Breast epithelium (tissue), 2 donors: ENCODE measurements around a stretch of chr7.

- PRO-cap: no peak
- RAMPAGE, long total RNA, 2 experiments: no peak in any of the 2 experiments
These were observed 390.1 kb downstream of the EXOC4 start for GRCh38 chr7:133642959-133643423.

GRCh38 chr7:133767675-133768329, 359.3 kb upstream of the LRGUK start:
- PRO-cap: no peak
- RAMPAGE, long total RNA, 2 experiments: no peak in any of the 2 experiments

- PRO-cap: no peak
- RAMPAGE, long total RNA, 2 experiments: no peak in any of the 2 experiments
These were observed 321.7 kb upstream of the LRGUK start for GRCh38 chr7:133805213-133805972.

DNA sequence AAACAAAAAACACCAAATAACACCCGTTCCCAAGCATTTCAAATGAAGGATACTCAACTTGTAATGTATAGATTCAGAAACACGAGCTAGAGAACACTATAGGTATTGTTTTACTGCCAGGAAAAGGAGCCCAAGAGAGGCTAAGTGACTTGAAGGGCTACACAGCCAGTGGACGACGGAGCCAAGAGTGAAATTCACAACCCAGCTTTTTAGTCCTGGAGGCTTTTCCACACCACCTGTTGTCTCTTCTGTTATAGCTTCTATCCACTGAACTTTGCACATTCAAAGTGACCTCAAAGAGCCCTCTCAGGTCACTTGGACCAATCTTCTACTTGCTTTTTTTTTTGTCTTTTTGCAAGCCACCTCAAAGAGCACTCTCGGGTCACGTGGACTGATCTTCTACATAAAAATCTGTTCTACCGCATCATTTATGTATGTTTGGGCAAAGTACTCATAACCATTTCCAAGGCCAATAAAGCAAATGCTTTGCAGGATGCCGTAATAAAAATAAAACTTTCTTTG, 1.0 kb downstream of the SLC35B4 start:
- PRO-cap: no peak
- RAMPAGE, long total RNA, 2 experiments: no peak in any of the 2 experiments

DNA sequence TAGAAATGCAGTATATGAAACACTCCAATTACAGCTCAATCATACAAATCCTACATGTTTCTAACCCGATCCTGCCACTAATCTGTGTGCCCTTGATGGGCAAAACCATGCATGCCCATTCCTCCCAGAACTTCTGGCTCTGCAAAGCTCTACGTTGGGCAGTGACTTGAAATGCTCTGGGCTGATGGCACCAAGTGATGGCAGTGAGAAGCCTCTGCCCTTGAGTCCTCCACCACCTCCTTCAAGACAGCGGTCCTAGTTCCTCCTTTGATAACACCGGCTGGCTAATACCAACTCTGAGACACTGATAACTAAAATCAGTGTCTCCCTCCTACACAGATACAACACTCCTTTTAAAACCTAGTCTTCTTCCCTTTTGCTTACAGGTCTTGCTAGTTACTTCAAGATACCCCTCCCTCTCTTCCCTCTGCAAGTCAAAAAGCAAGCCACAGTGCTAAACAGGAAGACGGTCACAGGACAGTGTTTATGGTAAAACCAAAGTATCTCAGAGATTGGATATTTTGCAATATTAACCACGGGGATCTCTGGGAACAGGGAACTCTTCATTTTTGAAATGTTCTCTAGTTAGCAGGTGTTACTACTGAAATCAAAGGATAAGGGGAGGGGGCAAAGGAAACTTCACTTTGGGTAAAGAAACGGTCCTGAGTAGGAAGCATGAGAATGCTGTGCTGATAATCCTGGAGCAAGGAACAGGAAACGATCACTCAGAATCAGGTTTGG, 4.6 kb downstream of the AKR1B1 start:
- PRO-cap: no peak
- RAMPAGE, long total RNA, 2 experiments: no peak in any of the 2 experiments

- PRO-cap: no peak
- RAMPAGE, long total RNA, 2 experiments: no peak in any of the 2 experiments
These were observed 24.9 kb upstream of the AKR1B10 start for GRCh38 chr7:134502387-134502938.

- PRO-cap: no peak
- RAMPAGE, long total RNA, 2 experiments: no peak in any of the 2 experiments
These were observed 11.5 kb upstream of the AKR1B10 start for GRCh38 chr7:134515824-134516284.

DNA sequence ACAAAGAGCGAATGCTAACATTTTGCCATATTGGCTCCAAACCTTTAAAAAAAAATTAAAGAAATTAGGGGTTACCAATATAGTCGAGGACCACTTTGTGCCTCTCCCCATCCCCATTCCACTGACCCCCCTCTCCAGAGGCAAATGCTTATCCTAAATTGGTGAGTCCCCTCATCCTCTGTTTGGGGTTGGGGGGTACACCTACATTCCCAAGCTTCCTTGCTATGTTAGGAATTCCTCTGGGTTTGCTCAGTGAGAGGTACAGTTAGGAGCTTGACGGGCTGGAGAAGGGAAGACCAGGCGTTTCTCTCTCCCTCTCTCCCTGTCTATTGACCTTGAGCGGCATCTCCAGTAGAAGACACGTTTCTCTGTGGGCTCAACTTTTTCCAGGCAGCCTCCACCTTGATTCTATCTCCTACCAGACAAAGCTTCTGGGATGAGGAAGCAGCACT, 6.7 kb upstream of the AKR1B15 start:
- PRO-cap: no peak
- RAMPAGE, long total RNA, 2 experiments: no peak in any of the 2 experiments

DNA sequence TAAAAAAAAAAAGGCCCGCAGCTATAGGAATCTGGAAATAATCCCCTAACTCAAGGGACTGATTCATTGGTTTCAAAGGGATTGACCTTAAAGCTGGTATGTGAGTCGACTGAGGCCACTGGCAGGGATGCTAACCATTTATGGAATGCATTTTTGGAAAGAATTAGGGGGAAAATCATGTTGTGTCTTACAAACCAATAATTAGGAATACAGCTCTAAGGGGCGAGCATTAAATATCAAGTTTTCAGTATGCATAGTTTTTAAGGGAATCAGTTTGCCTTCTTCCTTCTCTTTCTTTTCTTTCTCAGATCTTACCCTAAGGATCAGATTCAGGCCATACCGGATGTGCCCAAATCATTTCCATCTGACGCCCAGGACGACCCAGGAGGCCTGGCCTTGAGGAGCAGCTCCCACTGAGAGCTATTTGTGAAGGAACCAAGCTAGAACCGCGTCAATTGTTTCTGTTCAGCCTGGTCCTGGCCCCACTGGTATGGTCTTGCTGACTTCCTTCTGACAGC, 48.7 kb downstream of the BPGM start:
- PRO-cap: no peak
- RAMPAGE, long total RNA, 2 experiments: no peak in any of the 2 experiments

DNA sequence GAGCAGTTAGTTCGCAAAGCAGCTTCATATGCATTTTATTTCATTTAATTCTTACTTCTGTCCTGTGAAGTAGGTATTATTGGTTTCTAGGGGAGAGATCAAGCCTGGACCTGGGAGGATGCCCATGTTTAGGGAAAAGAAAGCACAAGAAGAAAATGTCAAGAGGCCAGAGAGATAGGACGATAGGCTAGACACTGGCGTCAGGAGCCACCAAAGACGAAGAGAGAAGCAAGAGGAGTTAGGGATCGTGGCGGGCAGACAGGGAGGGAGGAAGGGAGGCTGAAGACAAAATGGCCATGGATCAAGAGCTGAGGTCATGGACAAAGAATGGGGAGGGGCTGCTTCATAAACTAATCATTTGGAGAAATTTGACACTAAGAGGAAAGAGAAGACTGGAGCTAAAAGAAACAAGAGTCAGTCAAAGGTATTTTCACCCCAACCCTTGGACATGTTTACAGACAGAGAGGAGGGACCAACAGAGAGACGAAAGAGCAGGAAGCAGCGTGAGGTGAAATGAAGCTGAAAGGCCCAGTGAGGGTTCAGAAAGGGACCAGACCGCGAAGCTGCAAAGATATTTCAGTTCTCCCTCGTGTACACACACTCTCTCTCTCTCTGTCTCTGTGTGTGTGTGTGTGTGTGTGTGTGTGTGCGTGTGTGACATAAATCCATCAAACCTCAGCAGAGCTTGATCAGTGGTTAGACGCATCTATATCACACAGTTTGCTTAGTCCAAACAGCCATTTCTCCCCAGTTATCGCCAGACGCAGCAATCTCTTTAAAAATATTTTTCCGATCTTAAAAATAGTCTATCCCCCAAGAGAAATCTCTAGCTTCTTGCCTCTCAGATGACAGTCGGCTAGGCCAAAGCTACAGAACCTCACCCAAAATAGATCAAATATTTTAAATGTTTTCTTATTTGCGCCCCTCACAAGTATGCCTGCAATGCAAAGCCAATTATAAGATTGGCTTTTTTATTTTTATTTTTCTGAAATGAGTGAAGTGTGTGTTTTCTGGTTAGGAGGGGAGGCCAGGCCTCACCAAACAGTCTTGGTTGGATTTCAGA, 12.5 kb upstream of the CALD1 start:
- PRO-cap: no peak
- RAMPAGE, long total RNA, 2 experiments: no peak in any of the 2 experiments

DNA sequence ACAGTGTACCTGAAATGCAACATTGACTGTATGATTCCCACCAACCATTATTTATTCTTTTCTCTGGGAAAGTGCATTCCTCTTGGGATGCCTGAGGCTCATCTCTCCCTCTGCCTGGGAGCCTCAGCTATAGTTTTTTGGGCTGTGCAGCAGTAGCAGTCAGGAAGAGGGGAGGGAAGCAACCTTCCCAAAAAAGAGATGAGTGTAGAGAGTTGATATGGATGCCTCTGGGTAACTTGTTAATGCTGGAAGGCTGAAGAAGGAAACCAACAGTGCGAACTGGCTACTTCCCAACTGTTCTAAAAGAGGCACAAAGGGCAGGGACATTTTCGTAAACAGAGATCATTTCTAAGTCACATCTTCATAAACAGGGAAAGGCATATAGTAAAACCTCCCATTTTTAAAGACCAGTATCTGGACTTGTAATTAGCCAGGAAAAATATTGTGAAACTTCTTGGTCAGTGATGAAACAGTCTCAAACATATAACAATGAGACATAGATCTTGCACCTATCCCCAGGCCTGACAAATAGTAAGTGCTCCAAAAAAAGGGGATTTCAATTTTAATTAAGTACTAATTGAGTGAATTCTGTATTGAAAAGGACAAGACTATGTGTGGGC, 1.3 kb upstream of the CALD1 start:
- PRO-cap: no peak
- RAMPAGE, long total RNA, 2 experiments: no peak in any of the 2 experiments

DNA sequence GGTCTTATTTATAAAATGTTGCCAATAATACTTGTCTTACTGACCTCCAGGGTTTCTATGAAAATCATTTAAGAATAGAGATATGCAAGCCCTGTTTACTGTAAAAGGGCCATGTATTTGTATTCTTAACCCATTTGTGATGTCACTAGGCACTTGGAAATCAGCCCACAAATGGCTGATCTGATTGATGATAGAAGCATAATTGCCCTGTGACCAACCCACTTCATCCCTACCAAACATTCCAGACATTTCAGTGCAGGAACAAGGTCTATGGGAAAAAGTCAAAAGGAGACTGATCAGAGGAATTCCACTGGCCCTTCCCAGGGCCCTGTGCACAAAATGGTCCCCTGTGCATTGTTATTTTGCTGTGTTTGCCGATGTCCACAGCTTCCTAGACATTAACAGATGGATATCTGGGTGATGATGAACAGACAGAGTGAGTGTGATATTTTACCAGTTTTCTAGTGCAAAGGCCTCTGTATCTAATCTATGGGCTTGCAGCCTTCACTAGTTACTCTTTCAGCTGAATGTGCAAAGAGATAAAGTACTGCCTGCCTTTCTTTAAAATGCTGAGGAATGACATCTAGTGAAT, 55.2 kb downstream of the CALD1 start:
- PRO-cap: no peak
- RAMPAGE, long total RNA, 2 experiments: no peak in any of the 2 experiments

DNA sequence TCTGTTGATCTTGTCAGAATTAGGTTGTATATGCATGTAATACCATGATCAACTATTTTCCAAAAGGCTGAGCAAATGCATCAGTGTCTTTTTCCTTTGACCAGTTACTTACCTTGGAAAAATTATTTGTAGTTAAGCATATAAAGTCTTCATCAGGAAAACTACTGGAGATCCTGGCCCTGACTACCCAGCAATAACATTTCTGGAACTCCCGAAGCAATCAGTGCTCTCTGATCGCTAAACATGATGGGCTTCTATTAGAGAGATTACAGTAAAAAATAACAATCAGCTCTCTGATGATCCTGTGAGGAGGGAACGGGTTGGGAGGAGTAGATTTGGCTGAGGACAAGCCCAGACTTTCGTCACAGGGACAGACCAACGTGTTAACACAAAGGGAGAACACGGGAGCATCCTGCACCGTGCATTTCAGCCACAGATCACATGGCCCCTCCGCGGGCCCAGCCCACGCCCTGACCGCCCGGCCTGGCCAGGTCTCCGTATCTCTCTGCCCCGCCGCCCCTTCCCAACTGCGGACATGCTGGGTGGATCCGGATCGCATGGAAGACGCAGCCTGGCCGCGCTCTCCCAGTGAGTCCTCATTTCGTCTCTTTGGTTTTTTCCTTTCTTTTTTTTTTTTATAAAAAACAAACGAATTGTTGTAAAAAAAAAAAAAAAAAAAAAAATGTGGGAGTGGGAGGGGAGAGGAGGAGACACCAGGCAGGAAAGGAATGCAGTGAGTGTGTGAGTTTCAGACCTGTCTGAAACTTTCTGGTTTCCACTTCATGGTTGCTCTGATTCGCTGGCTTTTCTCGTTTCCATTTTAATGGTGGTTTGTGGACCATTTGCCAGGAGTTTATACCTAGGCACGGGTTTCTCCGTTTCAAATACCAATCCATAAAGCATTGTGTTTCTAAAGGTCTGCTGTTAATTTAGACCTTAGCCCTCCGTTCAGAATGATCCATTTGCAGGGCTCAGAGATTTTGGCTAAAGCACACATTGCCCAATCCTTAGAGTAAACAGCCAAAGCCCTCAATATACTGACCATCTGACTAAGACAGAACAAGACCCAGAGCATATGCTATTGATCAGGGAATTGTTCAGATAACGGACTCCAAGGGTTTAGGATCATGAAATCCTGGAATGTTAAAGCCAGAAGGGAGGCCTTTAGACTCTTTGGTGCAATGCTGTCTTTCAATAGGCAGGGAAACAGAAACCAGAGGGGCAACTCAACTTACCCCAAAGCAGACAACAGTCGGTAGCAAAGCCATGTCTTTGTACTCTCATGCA, 94.8 kb upstream of the AGBL3 start:
- PRO-cap: unidirectional peak, plus-strand start at position 536 of the sequence
- RAMPAGE, long total RNA, 2 experiments: start-site peak on the plus strand in 2 of 2 experiments, centred at positions 430 to 452 of the sequence, 520 to 2,011 reads per replicate

DNA sequence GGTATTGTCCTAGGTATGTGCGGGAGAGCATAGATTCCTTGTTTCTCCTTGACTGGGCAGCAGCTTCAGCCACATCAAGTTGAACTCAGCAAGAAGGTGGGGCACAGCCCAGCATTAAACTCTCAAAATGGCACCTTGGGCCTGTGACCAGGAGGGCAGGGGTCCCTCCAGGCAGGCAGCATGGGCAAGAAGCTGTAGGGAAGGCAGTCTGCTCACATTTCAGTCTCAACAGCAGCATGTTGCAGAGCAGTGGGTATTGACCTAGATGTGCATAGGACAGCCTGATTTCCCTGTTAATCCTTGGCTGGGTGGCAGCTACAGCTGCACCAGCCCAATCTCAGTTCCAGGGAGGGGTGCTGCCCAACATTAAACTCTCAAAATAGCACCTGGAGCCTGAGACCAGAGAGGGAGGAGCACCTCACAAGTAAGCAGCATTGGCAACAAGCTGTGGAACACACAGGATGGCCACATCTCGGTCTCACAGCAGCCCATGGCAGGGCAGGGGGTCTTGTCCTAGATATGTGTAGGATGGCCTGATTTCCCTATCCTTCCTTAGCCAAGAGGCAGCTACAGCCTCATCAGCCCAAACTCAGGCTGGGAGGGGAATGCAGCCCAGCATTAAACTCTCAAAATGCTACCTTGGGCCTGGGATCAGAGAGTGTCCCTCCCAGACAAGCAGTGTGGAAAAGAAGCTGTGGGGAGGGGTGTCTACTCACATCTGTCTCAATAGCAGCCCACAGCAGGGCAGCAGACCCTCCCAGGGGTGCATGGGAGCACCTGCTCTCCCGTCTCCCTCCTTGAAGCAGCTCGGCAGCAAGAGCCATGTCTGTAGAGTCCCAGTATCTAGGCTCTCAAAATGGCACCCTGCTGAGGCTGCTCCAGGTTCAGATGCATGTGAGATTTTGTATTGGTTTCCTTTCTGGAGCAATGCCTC, 10.4 kb downstream of the TMEM140 start:
- PRO-cap: no peak
- RAMPAGE, long total RNA, 2 experiments: no peak in any of the 2 experiments

DNA sequence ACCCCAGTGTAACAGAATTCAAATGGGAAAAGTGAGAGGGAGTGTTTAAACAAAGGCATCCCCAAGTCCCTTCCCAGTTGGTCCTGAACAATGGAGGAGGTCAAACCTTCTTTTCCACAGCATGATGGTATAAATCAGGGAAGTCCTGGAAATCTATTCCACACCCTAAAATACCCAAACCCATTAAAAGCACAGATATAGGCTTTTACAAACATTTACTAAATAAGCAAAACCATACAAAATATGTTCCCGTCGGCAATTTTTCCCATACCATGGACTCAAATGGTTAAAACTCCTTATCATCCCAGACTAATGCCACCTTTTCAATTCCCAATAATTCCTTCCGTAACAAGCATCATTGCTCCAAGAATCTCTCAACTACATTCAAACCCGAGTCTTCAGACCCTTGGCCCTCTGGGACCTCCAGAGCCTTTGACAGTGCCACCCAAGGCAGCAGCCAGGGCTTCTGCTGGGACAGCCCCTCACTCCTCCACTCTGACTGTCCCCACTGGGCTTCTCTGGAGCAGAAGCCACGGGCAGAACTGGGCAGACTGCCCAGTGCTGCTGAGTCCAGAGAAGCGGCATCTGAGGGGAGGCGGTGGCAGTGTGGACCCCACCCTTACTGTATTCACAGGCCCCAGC, 9.0 kb downstream of the CYREN start:
- PRO-cap: no peak
- RAMPAGE, long total RNA, 2 experiments: no peak in any of the 2 experiments

DNA sequence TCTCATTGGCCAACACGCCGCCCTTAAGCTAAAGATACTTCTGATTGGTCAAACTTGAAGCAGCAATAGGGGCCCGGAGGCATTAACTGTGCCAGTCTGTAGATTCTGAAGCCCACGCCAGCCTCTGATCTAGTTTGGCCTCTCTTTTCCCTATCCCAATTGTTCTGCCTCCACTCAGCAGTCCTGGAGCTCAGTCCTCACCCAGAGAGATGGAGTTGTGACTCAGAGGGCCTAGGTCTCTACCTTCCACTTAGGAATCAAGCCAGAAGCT, 1.1 kb downstream of the CYREN start:
- PRO-cap: no peak
- RAMPAGE, long total RNA, 2 experiments: no peak in any of the 2 experiments

DNA sequence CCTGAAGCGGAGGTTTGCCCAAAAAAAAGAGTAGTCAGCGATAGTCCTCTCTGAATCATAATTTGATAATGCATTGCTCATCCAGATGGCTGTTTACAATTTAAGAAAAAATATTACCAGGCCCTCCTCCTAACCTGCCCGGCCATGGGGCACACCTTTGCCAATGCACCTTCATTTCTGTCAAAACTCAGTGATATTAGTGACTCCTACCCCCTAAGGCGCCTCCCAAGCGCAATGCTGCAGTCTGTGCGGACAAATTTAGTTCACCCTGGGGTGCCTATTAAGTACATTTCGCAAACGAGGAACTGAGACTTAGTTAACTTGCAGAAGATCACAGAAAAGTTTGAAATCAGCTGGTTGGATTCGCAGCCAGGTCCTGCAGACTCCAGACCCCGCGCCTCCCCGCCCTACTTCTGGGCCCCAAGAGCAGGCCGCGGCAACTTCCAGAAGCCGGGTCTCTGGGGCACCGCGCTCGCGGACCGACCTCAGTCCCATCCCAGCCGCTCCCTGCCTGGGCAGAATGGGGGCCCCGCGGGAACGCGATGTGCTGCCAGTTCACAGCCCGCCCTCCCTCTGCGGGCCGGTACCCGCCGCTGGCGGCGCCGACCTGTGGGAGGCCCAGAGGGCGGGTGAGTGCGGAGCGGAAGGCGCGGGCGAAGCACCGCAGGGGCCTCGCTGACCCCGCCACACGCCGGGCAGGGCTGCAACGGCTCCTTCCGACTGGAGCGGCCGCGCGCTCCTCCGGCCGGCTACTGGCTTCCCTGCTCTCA, 530 bp downstream of the CYREN start:
- PRO-cap: bidirectional peak, plus-strand start at position 621 of the sequence, minus-strand start at position 575 of the sequence
- RAMPAGE, long total RNA, 2 experiments: start-site peak on the minus strand in 1 of 2 experiments, centred at position 695 of the sequence, 30 reads per replicate

- PRO-cap: no peak
- RAMPAGE, long total RNA, 2 experiments: no peak in any of the 2 experiments
These were observed 1.1 kb upstream of the CYREN start for GRCh38 chr7:135171271-135172371.

GRCh38 chr7:135178935-135179907, 8.7 kb upstream of the CYREN start:
- PRO-cap: no peak
- RAMPAGE, long total RNA, 2 experiments: no peak in any of the 2 experiments

DNA sequence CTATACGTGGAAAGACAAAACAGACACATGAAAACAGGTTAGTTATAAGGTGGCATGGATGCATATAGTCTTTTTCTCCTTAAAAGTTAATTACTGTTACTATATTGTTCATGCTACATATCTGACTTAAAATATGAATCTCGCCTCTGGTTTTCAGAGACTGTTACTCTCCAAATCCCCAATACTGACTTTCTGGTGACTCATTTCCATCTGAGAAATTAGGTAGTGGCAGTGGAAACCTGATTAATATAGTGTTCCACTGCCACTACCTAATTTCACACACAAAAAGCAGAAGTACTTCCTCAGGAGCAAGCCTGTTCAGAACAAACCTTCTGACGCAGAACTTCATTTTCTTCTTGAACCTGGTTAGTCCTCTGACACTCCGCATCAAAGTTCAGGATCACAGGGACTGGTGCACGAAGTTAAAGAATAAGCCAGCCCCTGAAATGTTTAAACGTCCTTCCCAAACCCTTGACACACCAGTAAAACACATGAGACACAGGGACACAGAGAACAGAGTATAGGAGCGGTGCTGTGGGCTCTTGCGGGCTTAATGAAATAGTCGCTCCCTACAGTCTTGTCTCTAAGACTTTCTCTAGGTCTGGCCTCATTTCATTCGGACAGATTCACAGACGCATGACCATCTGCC, 4.4 kb downstream of the WDR91 start:
- PRO-cap: no peak
- RAMPAGE, long total RNA, 2 experiments: no peak in any of the 2 experiments